Cardiac muscle cell (in vitro differentiated cells and primary cell): Measurements from ENCODE around the genes SLC7A4 and YPEL1.

DNA sequence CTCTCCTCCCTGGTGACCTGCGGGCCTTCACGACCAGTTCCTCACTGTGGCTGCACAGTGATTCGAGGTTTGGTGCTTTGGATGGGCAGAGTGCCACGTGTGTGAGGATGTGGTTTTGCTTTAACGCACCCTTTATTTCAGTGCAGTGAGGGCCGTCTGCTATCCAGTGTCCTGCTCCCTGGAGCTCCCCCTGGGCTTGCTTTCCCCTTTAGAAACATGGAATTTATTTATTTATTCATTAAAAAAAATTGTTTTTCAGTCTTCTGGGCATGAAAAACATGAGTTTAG, 7.7 kb downstream of the LZTR1 start:
- RAMPAGE, long total RNA, result no peak
- RRBS, result no CpG with 5 or more reads among the region's 6 CpGs

DNA sequence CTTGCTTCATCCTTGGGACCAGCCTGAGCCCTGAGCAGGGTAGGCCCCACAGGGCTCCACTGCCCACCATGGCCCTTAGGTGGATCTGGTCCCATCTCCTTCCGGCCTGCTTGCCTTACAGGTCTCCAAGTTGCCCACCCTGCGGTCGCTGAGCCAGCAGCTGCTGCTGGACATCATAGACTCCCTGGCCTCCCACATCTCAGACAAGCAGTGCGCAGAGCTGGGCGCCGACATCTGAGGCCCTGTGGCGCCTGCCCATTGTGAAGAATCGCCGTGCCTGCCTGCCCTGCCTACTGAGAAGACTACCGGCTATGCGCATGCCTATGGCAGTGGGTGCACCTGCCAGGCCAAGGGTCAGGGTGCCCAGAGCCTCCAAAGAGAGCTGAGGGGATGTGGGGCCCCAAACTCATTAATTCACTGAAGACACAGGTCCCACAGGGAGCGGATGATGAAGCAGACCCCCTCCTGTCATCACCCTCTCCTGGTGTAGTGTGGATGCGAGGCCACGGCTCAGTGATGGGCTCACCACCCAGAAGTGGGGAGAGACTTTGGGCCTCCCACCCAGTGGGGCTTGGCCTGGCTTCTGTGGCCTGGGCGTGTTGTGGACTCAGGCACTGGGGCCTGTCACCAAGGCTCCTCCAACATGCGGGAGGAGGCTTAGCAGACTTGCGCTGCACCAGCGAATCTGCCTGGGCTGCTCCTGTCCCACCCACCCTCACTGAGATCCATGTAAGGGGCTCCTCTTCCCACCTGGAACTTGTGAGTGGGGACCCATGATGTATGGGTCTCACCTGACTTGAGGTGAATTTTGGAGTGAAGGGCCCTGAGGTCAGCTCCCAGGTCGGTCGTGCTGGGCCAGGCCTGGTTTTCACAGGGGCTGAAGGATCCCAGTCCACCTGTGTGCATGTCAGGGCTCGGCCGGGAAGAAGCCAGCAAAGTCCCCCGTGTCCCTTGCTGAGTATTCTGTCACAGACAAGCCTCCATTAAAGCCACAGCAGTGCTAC, 4.5 kb downstream of the THAP7 start:
- RAMPAGE, long total RNA, result no peak
- RRBS, result 59% methylated on average over 2 of the region's 23 CpGs

DNA sequence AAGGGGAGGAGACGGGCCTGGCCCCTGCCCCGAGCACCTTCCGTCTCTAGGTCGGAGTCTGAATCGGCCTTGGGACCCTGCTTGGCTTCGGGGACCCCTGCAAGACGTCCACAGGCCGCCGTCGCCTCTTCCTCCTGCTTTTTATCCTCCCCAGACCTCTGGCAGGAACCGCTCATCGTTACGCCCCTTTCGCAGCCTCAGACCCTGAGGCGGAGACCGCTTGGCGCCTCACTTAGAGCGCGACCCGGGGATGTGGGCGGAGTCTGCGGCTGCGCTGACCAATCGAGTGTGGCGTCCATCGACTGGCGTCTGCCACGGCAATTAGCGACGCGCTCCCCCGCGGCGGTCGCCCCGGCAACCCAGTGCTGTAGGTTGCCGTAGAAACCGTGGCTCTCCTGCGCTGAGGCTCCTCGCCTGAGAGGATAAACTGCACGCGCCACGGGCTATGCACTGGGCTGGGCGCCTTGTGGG, 888 bp upstream of the P2RX6 start:
- RAMPAGE, long total RNA, result start-site peak on the minus strand centred at position 175 of the sequence, 87 bp wide, 50 and 124 reads in 2 replicates
- RRBS, result under 1% methylated on average over 8 of the region's 44 CpGs

DNA sequence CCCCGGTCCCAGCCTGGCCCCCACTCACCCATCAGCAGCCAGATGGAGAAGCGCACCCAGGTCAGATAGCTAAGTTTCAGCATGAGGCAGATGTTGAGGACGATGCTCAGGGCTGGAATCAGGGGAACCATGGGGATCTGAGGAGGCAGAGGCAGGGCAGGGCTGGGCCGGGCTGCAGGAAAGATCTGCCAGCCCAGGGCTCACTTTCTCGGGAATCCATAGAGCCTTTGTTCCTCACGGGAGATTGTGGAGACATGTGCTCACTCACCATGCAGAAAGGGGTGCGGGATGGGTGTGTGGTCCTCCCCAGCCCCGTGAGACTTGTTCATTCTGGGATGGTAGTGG, 3.1 kb downstream of the SLC7A4 start:
- RAMPAGE, long total RNA, result no peak
- RRBS, result 59% methylated on average over 1 of the region's 8 CpGs

GRCh38 chr22:21032429-21032960, at the start of gene SLC7A4:
Gene SLC7A4, minus strand, starts transcription at chr22:21032561.
- RAMPAGE, long total RNA, result start-site peak on the minus strand at chr22:21032553-21032561, 12 and 6 reads in 2 replicates
- RRBS, result 26% methylated on average over 3 of the region's 36 CpGs

DNA sequence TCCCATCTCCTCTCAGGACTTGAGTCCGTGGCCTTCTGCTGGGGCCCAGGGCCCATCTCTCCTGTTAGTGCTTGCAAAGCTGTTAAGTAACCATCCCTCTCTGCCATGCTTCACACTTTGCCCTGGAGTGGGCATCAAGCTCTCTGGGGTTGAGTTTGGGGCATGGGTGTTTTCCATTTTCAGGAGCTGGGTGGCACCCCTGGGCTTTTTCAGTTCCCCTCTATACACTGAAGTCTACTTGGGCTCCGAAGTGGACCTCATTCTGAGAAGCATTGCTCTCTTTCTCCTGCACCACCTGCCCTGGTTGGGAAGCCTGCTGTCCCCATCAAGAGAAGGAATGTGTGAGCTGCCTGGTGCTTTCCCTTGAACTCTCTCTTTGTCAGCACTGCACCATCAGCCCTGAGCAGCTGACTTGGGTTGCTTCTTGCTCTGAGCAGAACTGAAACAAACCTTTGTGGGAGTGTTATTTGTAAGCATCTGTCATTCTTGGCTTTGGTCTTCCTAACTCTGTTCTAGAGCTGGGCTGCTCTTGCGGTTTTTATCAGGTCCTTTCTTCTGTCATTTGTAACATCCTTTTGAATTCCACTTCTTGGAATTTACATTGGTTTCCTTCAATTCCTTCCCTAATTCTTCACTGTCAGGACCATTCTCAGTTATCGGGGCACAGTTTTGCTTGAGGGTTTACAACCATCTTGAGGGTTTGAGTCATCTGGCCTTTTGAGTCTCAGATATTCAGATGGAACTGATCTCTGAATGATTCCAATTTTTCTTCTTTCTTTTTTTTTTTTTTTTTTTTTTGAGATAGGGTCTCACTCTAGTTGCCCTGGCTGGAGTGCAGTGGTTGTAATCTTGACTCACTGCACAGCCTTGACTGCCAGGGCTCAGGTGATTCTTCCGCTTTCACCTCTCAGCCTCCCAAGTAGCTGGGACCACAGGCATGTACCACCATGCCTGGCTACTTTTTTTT, 20.5 kb downstream of the UBE2L3 start:
- RAMPAGE, long total RNA, result no peak
- RRBS, result no CpG with 5 or more reads among the region's 5 CpGs

- RAMPAGE, long total RNA, result no peak
- RRBS, result no CpG with 5 or more reads among the region's 12 CpGs
These were observed 16.9 kb downstream of the YDJC start for GRCh38 chr22:21612766-21613442.

- RAMPAGE, long total RNA, result no peak
- RRBS, result no CpG with 5 or more reads among the region's 15 CpGs
These were observed 4.6 kb downstream of the YDJC start for GRCh38 chr22:21624813-21626033.

GRCh38 chr22:21628122-21628945, 1.5 kb downstream of the YDJC start:
- RAMPAGE, long total RNA, result no peak
- RRBS, result 76% methylated on average over 14 of the region's 44 CpGs

DNA sequence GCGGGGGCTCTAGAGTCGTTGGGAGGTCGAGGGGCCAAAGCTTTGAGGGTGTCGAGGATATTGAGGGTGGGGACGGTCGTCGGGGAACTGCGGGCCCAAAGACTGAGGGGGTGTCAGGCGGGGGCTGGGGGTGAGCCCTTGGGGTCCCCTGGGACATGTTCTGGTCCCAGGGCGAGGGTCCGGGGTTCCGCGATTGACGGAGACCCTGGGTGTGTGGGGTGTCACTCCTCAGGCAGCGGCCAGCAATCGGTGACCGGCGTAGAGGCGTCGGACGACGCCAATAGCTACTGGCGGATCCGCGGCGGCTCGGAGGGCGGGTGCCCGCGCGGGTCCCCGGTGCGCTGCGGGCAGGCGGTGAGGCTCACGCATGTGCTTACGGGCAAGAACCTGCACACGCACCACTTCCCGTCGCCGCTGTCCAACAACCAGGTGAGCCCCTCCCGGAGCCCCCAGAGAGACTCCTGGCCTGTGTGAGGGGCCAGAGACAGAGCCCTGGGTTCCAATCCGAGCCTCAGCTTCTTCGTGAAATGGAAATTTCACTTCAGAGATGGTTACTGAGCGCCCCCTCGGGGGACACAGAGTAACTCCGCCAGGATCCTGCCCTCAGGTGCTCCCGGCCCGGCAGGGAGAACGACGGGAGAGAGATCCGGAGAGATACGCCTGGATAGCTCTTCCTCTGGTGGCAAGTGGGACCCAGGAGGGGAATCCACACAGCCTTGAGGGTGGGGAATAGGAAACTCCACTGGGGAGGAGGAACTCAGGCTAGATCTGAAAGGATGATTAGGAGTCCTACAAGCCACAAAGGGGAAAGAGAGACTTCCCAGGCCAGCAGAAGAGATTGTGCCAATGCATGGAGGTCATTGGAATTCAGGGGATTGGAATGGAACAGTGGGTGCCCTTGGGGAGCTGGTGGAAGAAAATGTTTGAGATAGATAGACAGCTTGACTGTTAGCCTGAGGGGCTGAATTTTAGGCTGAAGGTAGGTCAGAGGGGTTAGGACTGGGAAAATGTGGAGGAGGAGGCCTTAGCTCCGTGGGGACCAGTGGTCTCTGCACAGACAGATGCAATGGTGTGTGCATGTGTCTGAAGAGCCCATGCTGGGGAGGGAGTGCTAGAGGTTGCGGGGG, 891 bp downstream of the SDF2L1 start:
- RAMPAGE, long total RNA, result no peak
- RRBS, result 2% methylated on average over 26 of the region's 55 CpGs

DNA sequence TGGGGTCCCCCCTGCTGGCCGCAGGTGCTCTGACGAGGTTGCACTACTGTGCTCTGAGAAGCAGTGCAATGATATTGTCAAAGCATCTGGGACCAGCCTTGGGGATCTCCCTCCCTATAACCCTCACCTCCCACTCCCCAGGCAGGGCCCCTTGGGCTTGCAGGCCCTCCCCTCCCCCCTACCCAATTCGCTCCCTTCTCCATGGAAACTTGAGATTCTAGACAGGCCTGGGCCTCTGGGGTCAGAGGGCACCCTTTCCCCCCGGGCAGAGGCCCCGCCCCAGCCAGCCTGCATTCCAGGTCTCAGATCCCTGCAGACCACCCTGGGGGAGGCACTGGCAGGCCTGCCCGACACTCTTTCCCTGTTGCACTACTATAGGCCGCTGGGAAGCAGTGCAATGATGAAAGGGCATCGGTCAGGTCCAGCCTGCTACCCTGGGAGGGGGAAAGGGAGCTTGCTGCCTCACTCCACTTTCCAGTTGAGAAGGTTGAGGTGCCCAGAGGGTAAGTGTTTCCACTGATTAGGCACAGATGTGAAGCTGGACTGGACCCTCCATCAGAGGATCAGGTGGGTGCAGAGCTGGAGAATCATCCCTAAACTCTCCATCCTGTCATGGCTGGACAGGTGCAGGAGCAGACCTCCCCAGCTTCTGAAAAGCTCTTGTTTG, 11.0 kb downstream of the SDF2L1 start:
- RAMPAGE, long total RNA, result no peak
- RRBS, result no CpG with 5 or more reads among the region's 8 CpGs

- RAMPAGE, long total RNA, result no peak
- RRBS, result no CpG with 5 or more reads among the region's 7 CpGs
These were observed 689 bp downstream of the YPEL1 start for GRCh38 chr22:21734934-21735275.

- RAMPAGE, long total RNA, result no peak
- RRBS, result 1% methylated on average over 48 of the region's 152 CpGs
These were observed at the start of gene YPEL1 for GRCh38 chr22:21735276-21736426. Gene YPEL1, minus strand, starts transcription at chr22:21735794.

- RAMPAGE, long total RNA, result no peak
- RRBS, result no CpG with 5 or more reads among the region's 7 CpGs
These were observed 25.4 kb upstream of the YPEL1 start for GRCh38 chr22:21760504-21761807.

- RAMPAGE, long total RNA, result no peak
- RRBS, result no CpG with 5 or more reads among the region's 3 CpGs
These were observed 25.9 kb downstream of the MAPK1 start for GRCh38 chr22:21841534-21842025.

GRCh38 chr22:22061448-22061970, 78.9 kb upstream of the TOP3B start:
- RAMPAGE, long total RNA, result no peak
- RRBS, result no CpG with 5 or more reads among the region's 5 CpGs

- RAMPAGE, long total RNA, result no peak
- RRBS, result no CpG with 5 or more reads among the region's 11 CpGs
These were observed 116.4 kb upstream of the TOP3B start for GRCh38 chr22:22098938-22099483.

GRCh38 chr22:22123536-22123817, 121.1 kb upstream of the VPREB1 start:
- RAMPAGE, long total RNA, result no peak
- RRBS, result no CpG with 5 or more reads among the region's 10 CpGs

DNA sequence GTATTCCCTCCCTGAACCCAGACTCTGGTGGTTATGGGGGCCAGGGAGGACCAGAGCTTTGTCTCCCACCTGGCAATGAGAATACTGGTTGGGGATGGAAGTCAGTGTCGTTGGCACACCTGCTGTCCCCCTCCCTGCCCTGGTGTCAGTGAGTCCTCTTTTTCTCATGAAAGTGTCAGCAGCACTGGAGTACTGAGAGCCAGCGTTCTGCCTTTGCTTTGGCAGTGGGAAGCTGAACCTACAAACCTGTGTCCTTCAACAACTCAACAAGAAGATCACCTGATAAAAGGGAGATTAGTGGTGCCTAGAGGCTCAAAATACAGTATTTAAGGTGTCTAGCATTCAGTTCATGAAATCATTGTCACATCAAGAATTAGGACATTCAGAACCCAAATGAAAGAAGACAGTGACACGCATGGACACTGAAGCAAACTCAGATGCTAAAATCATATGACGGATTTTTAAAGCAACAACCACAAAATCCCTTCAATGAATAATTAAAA, 77.5 kb upstream of the VPREB1 start:
- RAMPAGE, long total RNA, result no peak
- RRBS, result no CpG with 5 or more reads among the region's 4 CpGs

GRCh38 chr22:22397161-22397762, 111.3 kb downstream of the ZNF280B start:
- RAMPAGE, long total RNA, result no peak
- RRBS, result no CpG with 5 or more reads among the region's 8 CpGs